Left lung (tissue), 1 donor: ENCODE results near the gene MEX3B.

- PRO-cap, result no peak
Measured at GRCh38 chr15:78951826-78952535, 7.1 kb upstream of the CTSH start.

GRCh38 chr15:79922629-79923561 lies 26.1 kb upstream of the MTHFS start:
- PRO-cap, result unidirectional peak, minus-strand start at chr15:79922795

GRCh38 chr15:79926748-79927124 lies 29.9 kb upstream of the MTHFS start:
- PRO-cap, result no peak

- PRO-cap, result no peak
Measured at GRCh38 chr15:79972881-79973314, 1.9 kb upstream of the BCL2A1 start.

- PRO-cap, result no peak
Measured at GRCh38 chr15:80060410-80061404, 1.2 kb downstream of the ZFAND6 start.

- PRO-cap, result no peak
Measured at GRCh38 chr15:80405286-80405834, 1.2 kb downstream of the ARNT2 start.

GRCh38 chr15:80693917-80694242 lies 1.2 kb upstream of the ABHD17C start:
- PRO-cap, result no peak

DNA sequence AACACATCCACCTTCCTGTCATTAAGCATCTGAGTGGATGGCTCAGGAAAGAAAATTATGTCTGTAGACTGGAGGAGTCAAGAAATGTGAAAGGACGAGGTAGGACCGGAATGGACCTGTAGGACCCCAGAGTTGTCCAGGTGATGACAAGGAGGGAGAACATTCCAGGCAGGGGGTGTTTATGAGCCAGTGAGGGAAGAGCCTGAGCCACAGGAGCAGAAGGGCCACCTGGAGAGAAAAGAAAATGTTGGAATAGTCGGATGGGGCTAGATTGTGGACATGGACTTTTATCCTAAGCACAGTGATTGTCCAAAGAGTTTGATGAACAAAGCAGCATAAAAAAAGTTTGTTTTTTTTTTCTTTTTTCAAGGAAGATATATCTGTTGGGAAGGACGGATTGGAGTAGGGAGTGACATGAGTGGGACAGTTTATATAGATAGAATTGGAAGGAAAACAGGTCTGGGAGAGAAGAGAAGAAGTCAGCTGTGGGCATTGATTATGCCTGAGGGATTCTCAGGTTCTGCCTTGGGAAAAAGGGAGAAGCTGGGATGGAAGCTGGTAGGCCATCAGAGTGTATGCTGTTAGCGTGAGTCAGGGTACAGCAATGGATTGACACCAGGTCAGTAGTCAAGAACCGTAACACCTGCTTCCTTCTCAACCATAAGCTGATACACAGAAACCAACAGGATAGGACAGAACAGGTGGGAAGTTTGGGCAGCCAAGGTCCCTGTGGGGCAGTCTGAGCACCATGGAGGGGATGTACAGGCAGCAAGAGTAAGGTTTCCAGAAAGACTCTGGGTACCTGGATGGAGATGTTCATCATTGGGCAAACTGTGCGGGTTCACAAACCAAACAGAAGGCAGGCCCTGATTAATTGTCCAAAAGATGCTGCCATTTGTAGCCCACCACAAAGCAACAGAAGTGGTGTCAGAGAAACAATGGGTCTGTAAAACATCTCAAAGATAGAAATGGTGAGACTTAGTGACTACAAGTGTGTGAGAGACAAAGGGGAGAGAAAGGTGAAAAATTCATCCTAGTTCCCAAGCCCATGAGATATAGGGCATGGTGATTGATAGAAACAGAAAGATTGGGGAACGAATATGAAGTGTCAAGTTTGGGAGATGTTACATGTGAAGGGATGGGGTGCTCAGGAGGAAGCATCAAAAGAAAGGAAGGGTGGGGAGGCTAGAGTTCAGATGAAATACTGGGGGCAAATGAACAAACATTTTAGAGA lies 41.1 kb upstream of the CEMIP start:
- PRO-cap, result no peak

GRCh38 chr15:80922417-80923087 lies 67.1 kb downstream of the MESD start:
- PRO-cap, result no peak

- PRO-cap, result no peak
Measured at GRCh38 chr15:80932734-80933685, 56.6 kb downstream of the MESD start.

- PRO-cap, result no peak
Measured at GRCh38 chr15:81002304-81003312, 1.9 kb downstream of the TLNRD1 start.

DNA sequence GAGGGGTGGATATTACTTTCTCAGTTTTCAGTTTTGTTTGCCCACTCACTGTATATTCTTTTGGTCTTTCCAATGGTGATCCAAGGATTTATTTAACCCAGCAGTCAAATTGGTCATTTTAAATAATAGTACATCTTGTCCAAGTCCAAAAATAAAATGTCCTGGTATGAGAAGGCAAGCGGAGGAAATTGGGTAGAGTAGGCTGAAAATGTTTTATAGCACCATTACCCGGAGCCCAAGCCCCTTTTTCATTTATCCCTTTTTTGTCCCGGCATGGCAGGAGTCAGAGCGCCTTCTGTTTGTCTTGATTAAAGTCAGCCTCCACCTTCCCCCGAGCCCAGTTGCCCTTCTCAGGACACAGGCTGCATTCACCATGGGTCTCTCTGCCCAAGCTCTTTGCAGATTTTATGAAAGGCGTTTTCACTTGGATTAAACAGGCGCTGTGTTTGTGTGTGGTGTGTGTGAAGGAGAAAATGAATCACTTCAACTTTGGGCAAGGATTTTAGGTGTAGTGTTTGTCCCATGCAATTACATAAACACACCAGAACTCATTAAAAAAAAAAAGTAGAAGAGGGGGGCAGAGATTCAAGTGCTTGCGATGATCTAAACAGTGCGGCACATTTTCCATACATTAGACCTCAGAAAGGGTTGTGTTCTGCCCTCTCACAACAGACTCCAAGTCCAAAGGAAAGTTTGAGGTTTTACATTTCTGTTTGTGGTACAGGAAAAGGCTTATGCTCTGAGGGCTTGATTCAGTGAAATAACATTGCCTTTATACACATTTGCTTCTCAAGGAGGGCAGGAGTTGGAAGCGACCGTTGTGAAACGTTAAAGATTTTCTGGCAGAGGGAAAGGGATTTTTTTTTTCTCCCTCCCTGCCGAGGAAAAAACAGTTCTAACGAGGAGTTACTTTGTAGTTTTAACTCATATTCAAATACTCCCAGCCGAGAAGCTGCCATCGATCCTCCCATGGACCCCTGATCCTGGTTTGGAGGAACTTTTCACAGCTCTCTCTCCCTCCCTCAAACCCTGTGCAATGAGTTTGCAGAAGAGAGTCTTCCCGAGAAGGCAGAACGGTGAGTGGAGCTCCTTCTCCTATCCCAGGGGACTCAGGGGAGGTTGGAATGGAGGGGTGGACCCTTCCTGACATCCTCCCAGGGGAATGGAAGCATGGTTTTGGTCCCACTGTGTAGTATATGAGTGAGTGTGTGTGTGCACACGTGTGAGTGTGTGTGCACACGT lies 14.4 kb upstream of the IL16 start:
- PRO-cap, result bidirectional peak, plus-strand start at position 1,039 of the sequence, minus-strand start at position 1,028 of the sequence

- PRO-cap, result no peak
Measured at GRCh38 chr15:81305512-81305967, 18.4 kb downstream of the STARD5 start.

DNA sequence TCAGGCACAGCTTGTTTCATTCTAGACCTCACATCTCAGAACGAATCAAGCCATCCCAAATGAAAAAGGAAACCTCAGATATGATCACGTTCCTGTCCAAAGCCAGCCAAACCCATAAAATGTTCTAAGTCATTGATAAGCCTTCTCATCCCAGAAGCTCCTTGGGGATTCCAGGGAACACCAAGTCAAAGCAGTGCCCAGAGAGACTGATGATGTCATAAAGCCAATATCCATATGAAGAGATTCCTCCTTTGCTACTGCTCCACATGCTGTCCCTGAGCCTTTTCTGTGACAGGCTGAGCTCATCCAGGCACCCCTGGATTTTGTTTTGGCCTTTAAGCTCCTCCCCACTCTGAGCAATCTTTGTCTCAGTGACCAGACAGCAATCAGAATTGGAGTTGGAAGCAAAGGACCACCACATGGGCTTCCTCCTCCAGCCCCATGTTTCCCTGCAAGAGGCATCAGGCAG lies 25.2 kb downstream of the MEX3B start:
- PRO-cap, result no peak

- PRO-cap, result no peak
Measured at GRCh38 chr15:82043063-82044114, 2.4 kb downstream of the MEX3B start.

DNA sequence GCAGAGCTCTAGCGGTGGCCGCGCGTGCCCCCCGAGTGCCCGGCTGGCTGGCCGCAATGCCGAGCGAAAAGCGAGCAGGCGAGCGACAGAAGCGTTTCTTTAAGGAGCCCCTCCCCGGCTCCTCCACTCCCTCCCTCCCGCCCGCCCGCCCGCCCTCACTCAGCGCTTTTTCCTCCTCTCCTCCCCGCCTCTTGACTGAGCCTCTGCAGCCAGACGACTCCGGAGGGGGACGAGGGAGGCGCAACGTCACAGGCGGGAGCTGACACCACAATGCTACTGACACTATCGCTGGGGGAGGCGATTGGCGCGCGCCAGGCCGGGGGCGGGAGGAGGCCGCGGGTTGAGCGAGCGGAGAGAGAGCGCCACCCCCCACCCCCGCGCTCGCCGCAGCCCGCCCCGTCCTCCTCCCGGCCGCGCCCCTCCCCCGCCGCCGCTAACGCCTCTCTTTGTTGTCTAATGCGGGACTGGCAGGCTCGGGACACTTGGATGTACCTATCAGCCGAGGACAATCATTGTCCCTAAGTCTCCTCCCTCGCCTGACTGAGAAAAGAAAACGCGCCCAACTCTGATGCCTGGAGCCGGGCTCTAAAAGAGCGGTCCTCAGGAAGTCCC lies at the start of gene MEX3B:
Gene MEX3B (minus strand): TSS at position 72 of the 612 bp plus-strand sequence.
- PRO-cap, result bidirectional peak, plus-strand start at position 470 of the sequence, minus-strand start at position 197 of the sequence

DNA sequence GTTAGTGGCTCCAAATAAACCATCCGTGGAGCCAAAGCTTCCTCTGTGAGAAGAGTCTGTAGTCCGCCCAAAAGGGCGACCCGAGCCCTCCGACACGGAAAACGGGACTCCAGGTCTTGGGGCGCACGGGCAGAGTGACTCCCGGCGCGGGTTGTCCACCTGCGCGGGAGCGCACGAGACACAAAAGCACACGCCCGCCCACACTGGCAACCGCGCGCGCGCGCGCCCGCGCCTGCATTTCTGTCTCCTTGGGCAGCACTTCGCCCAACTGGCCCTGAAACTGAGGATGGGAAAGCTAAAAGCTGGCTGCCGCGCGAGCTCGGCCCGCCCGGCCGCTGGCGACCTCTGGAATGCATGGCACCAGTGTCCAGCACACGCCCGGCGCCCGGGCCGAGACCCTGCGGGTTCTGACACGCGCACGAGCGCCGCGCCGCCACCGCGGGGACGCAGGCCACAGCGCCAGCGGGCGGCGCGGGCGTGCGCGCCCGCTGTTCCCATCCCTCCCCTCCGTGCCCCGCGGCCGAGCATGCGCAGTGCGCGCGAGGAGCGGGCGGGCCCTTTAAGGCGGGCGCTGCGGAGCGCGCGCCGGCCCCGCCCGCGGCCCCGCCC lies 845 bp upstream of the MEX3B start:
- PRO-cap, result bidirectional peak, plus-strand start at position 277 of the sequence, minus-strand start at position 270 of the sequence; bidirectional peak, plus-strand start outside the sequence, minus-strand start at position 455 of the sequence

DNA sequence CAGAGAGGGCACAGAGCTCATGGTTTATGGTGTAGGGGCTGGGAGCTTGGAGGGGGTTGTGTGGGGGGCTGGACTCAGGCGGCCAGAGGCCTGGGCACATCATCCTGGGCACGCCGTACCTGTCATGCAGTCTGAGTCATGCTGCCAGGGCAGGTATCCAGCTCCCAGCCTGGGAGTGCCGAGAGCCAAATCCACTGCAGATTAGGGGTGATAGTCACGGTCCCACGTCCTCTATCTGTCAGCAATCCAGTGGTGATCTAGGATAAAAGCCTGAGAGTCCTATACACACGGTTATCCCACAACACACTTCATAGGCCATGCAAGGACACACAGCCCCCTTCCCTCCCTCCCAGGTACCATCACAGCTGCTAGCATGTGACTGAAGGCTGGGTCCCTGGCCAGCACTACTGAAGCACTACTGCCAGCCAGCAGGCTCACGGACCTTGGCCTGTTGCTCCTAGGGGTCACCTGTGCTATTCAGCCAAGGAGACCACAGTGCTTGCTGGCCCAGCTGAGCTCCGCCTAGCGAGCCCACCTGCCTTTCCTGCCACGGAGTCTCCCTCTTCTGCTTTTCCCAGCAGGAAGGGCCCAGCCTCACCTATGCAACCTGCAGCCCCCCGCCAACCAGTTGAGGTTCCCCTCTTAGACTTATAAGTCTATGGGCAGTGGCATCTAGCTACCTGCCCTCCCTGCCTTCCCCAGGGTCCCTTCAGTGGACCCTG lies 45.9 kb downstream of the GOLGA6L9 start:
- PRO-cap, result no peak

DNA sequence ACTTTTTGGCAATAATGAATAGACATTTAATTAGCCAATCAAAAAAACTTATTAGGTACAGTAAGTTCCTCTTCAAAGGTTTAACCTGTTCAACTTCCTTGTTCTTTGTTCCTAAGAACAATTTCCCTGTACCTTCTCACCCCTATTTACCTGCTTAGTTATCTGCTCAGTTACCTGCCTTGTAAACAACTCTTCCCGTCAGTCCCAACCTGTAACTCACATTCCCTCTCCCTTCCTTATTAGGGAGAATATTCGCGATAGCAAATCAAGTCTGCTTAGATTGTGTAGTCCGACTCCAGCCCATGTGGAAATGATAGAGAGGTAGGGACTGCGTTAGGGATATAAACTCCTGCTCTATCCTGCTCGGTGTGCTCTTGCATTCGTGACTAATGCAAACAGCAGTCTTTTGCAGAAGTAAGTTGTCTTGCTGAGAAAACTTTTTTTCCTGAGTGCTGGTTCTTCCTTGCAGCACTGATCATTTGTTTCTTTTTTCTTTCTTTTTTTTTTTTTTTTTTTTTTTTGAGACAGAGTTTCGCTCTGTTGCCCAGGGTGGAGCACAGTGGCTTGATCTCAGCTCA lies 53.2 kb downstream of the RPS17 start:
- PRO-cap, result no peak

GRCh38 chr15:82513464-82514168 lies 26.6 kb downstream of the RPS17 start:
- PRO-cap, result no peak